SP-49 (cell line): ENCODE measurements around the genes NR2F1 and ARSK.

GRCh38 chr5:90547998-90548624, 10.5 kb upstream of the ADGRV1 start:
- PRO-cap: no peak

DNA sequence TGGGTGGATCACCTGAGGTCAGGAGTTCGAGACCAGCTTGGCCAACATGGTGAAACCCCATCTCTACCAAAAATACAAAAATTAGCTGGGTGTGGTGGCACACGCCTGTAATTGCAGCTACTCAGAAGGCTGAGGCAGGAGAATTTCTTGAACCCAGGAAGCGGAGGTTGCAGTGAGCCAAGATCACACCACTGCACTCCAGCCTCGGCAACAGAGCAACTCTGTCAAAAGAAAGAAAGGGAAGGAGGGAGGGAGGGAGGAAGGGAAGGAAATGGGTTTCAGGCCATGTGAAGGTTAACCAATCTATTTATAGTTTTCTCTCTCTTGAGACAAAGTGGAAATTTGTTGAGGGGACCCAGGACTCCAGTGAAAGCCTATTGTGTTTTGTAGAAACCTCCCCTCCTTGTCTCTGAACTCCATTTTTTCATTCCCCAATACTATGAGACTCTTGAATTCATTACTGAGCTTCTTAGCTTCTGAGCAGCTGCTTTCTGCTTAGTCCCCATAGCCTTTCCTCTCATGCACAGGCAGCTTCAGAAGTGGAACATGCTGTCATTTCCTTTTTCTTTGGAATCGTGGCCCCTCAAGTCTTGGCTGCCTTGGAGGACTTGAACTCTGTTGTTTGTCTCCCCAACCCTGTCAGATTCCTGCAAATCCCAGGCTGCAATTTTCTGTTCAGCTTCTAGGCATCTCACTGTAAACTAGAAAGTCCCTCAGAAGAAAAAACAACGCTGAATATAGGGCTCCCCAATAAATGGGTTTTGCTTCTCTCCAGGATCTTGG, 268.6 kb downstream of the ARRDC3 start:
- PRO-cap: no peak

GRCh38 chr5:91120343-91120621, 262.8 kb downstream of the ARRDC3 start:
- PRO-cap: no peak

- PRO-cap: no peak
Observed at GRCh38 chr5:91150085-91150829, 232.9 kb downstream of the ARRDC3 start.

DNA sequence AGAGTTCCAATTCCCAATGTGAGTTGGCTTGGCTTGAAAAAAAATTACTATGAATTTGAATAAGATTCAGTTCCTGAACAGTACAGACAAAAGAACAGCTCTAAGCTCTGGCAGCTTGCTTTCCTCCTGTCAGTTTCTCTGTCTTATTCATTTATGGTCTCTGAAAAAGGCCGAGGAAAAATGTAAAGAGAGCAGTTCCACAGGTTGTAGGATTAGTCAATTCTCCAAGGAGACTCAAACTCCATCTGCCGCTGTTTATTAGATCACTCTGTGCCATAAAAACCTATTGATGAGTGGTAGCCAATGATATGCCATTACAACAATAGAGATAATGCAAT, 188.3 kb downstream of the ARRDC3 start:
- PRO-cap: no peak

DNA sequence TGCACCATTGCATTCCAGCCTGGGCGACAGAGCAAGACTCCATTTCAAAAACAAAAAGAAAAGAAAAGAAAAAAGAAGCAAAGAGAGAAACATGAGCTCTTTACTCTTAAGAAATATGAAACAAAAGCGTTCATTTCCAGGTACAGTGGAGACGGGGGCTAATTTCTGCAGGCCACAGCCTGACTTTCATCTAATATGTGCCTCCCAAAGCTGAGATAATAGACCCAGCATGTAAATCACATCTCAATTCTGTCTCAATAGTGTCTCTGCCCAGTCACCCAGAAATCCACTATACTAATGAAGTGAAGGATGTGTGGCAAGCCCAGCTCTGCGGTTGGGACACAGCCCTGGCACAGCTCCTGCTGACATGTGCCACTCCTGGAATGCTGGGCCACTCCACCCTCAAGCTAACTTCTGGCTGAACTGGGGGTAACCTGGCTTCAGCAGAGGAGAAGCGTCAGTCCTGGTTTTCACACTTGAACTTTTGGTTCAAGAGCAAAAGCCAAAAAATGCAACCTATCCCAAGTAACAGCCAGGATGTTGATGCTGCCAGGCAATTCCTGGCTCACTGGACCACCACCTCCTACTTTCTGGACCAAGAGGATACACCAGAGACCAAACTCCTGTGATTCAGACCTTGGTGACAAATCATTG, 86.5 kb downstream of the ARRDC3 start:
- PRO-cap: no peak

DNA sequence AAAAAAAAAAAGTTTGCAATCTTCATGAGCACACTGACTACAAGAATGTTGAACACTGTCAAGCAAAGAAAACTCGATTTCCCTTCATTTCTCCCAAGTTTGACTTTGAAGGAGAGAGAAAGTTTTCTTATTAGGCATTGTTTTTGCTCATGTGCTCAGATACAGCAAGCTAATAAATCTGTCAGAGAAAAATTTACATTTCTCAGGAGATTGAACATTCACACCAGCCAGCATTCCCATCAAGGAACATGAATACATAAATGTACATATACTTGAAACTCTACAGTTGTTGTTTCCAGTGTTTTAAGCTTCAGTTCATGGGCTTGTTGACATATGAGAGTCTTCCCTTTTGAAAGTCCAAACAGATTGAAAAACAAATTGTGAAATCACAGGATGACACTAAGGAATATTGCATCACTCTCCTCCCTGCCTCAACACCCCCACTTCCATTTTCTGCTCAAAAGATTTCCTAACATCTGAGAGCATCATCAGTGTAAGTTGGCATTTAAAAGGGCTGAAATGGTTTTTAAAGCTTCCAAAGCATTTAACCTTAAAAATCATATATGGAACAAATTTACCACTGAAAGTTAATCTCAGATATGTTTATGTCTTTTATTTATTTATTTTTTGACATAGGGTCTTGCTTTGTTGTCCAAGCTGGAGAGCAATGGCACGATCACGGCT, 81.7 kb downstream of the ARRDC3 start:
- PRO-cap: no peak

DNA sequence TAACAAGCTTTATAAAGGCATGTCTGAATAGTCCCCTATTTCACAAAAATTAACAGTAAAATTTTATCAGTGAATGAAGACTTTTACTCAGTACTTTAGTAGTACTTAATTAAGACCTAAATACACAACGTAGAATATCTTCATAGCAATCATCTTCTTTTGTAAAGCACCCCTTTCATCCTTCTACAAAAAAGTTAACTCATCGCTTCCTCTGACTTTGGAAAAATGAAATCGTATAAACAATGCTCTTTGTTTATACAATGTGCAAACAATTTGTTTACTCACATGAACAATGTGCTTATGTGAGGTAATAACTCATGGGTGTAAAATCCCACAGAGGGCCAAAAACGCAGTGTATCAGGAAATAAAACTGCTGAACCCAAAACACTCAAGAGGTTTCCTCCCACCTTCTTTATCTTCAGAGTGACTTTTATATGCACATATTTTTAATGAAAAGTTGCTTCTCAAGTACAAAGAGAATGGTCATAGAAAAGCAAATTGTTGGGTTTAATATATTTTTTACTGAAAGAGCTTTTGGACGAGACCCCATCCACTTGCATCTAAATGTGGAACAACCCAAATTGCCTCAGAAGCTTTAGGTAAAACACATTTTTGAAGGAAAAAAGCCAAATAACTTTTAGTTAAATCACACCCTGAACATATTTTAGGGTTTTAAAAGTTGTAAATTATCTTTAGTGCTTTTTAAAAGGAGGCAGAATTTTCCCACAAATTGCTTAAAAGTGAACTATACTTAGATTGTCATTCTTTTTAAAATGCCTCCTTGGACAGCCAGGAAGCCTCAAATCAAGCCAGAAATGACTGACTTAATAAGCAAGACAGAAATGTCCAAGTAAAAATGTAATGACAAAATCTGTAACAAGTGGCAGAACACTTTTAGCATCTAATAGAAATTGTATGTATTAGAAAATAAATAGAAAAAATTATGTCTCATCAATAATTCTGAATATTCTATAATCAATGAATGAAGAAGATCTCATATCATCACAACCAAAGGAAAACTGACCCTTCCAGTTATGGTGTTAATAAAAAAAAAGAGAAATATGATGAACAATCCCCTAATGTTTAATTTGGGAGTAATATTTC, 11.1 kb downstream of the ARRDC3 start:
- PRO-cap: no peak

DNA sequence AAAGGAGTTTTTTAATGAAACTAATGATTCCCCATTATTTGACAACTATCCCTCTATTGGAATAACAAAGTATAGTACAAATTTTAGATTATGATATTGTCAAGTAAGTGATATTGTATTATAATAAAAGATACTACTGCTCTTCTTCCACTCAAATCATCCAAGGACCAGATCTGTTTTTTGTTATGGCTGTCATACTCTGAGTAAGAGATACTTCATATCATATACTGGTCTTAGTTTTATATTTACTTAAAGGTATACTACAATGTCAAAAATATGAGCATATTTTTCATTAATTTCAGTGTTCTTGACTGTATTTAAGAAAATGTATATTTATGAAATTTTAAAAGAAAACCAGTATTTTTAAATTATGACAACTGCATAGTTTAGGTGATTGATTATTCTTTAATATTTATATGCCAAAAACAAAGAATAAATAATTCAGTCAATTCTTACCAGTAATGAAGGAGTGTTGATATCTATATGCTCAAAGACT, 6.9 kb downstream of the ARRDC3 start:
- PRO-cap: no peak

GRCh38 chr5:91469743-91470244, 86.7 kb upstream of the ARRDC3 start:
- PRO-cap: no peak

DNA sequence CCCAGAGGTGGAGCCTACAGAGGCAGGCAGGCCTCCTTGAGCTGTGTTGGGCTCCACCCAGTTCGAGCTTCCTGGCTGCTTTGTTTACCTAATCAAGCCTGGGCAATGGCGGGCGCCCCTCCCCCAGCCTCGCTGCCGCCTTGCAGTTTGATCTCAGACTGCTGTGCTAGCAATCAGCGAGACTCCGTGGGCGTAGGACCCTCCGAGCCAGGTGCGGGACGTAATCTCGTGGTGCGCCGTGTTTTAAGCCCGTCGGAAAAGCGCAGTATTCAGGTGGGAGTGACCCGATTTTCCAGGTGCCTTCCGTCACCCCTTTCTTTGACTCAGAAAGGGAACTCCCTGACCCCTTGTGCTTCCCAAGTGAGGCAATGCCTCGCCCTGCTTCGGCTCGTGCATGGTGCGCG, 815.8 kb upstream of the ARRDC3 start:
- PRO-cap: no peak

GRCh38 chr5:93569841-93570108, 13.2 kb upstream of the NR2F1 start:
- PRO-cap: no peak

- PRO-cap: no peak
Observed at GRCh38 chr5:93583015-93583825, at the start of gene NR2F1. TSS of gene NR2F1 (plus strand) at chr5:93583222.

DNA sequence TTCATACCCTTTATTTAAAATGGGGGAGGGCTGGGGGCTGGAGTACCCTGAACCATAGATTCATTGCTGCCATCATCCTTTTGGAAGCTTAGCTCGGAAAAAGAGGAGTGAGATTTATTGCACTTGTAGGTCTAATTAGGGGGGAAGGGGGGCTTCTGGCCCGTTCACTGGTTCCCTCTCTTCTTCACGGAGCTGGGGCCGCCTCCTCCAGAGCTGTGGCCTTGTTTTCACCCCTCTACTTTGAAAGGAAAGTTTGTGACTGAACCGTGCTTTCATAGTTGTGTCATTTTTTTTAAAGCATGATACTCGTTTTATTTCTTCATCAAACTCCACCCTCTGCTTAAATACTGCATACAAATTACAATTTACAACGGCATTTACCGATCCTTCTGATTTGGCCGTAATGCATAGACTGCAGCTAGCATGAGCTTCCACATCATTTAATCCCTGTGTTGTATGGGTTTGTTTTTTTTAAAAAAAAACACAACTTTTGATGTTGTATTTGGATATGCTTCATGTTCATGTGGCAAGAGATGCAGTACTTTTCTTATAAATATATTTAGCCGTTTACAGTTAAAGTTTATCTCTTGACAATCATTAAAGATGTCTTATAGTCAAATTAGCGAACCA, 3.0 kb downstream of the NR2F1 start:
- PRO-cap: no peak

GRCh38 chr5:94333128-94333811, 221.8 kb upstream of the FAM172A start:
- PRO-cap: no peak

- PRO-cap: no peak
Observed at GRCh38 chr5:94568806-94569233, 49.6 kb downstream of the KIAA0825 start.

DNA sequence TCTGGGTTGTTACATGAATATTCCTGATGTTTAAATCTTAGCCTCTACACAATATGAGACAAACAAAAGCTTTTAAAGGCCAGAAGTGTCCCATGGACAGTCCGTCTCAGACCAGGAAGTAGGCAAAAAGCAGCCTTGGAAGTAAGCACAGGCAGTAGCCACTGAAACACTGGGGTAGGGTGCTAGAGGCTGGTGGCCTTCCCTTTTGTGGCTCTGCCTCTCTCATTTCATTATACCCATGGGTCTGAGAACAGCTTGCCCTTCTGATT, 197.4 kb downstream of the MCTP1 start:
- PRO-cap: bidirectional peak, plus-strand start at position 154 of the sequence, minus-strand start outside the sequence

GRCh38 chr5:95138344-95138868, 146.5 kb downstream of the MCTP1 start:
- PRO-cap: no peak

GRCh38 chr5:95554850-95555736, at the start of gene ARSK:
TSS of gene ARSK (plus strand) at chr5:95555101.
- PRO-cap: bidirectional peak, plus-strand start at chr5:95555118, minus-strand start at chr5:95555017

GRCh38 chr5:95621256-95622017, 1.6 kb downstream of the GPR150 start:
- PRO-cap: unidirectional peak, minus-strand start at chr5:95621485